Mesenchymal stem cell of Wharton's jelly (primary cell): ENCODE data around the genes RSF1, INTS4 and NARS2.

DNA sequence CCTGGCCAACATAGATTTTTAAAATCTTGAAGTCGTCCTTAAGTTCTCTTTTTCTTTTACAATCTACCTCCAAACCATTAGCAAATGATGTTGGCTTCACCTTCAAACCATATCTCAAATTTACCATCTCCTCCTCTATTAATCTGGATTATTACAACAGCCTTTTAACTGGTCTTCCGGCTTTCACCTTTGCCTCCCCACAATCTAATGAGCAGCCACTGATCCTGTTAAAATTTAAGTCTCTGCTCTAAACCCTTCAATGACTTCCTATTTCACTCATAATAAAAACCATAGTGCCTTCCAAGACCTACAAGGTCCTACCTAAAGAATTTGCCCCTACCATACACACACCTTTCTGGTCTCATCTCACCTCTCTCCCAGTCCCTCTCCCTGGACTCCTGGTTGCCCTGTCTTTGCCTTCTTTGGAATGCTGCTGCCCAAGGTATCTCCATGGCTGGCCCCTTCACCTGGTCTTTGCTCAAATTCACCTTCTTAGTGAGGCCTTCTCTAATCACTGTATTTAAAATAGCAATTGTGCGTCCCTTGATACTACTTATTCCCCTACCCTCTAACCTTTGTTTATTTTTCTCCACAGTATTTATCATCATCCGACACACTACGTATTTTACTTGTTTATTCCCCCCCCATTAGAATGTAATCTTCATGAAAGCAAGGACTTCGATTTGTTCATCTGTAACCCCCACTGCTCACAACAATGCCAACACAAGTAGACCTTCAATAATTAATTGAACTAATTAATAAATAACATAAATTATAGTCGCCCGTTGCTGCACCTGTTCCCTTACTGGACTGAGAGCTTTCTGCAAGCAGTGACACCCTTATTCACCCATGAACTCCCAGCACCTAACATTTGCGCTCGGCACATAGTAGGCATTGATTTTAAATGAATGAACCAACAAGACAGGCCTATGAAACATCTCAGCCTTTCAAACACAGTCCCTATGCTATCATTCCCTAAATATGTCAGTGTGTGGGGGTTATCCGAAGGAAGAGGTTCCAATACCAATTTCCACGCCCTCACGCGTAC, 1.5 kb downstream of the THAP12 start:
- CAGE, long polyA plus RNA = no peak

- CAGE, long polyA plus RNA = no peak
Observed at GRCh38 chr11:76577048-76577817, 93.3 kb downstream of the LRRC32 start.

DNA sequence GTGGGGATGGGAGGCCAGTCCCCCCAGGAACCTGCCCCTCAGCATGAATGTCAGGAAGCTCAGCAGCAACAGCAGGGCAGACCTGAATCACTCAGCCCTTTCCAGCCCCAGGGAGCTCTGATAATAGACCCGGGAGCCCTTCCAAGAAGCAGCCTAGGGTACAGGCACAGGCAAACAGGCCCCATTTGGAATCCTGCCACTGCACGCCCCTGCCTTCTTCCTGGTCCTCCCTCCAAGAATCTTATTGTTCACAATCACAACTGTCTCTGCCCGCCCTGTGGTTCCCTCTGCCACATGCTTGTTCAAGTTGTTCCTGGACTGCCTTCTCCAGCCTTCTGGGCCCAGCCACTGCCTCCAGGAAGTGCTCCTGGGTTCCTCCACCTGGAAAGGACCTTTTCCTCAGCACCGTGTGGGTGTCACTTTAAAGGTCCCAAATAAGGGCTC, 54.6 kb downstream of the LRRC32 start:
- CAGE, long polyA plus RNA = no peak

- CAGE, long polyA plus RNA = no peak
Observed at GRCh38 chr11:76767691-76768479, 15.3 kb upstream of the TSKU start.

GRCh38 chr11:76791479-76792370, 8.6 kb downstream of the TSKU start:
- CAGE, long polyA plus RNA = no peak

GRCh38 chr11:76793399-76794231, 10.5 kb downstream of the TSKU start:
- CAGE, long polyA plus RNA = no peak

DNA sequence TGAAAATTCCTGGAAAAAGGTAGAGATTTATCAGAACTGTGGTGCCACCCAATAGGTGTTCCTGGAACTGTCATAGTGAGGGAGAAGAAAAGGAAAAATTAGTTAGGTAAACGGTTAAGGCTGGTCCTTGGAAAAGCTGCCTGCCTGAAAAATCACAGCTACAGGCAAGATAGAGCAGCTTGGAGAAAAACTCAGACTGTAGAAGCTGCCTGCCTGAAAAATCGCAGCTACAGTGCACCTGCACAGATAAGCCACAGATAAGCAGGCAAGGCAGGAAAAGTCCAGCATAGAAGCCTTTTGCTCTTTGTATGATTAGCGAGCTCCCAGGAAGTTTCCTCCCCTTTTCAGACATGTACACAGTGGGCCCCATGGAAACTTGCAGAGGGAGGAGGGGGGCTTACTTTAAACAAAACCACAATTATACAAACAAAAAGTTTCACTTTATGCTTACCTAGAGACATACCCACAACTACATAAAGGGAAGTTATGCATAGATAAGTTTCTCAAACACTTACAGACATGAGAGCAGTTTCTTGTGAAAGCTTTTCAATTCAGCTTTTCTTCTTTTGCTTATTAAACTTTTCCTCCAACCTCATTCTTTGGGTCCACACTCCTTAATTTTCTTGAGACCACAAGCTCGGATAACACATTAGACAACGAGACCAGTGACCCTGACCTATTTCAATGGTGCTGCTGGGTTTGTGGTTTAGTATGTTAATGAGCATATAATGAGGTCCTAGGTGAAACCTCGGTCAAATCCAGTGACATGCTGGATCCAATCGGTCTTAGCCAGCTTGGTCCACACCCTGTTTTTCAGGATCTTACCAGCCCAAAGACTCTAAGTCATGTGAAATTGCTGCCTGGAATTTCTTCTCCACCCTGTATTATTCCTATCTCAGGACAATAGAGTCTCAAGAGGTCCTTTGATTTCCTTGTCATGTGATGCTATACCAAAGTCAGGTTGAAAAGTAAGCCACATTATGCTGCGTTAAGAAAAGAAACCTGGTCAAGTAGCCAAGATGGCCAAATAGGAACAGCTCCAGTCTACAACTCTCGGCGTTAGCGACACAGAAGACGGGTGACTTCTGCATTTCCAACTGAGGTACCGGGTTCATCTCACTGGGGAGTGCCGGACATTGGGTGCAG, 71.0 kb upstream of the B3GNT6 start:
- CAGE, long polyA plus RNA = no peak

DNA sequence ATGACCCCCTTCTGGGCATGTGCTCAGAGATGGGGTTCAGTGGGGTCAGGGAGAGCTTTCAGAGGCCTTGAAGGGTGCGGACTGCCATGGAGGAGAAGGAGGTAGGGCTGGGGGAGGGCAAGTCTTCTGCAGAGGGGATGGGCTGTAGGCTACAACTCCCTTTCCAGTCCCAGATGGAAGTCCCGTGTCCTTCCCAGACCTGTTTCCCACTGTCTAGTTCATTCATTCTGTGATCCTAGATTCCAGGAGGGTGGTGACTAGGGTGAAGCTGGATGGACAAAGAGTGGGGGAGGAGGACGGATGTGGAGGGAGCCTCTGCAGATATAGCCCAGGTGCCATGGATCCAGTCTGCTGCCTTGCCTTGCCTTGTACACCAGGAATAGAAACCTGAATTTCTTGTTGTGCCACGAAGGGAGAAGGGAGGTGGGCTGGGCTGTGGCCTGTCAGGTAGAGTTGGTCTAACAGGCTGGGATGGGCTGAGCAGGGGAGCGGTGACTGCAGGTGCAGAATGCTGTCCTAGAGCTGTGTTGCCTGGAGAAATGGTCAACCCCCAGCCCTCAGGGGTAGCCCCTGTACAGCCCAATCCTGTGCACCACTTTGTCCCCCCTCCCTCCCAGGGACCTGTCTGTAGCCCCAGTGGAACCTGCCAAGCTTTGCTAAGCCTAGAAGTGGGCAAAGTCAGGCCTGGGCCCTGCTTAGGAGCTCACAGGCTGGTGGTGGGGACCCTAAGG, 14.1 kb upstream of the OMP start:
- CAGE, long polyA plus RNA = no peak

- CAGE, long polyA plus RNA = no peak
Observed at GRCh38 chr11:77171800-77172269, 43.8 kb downstream of the MYO7A start.

- CAGE, long polyA plus RNA = no peak
Observed at GRCh38 chr11:77473085-77473884, 609 bp downstream of the PAK1 start.

DNA sequence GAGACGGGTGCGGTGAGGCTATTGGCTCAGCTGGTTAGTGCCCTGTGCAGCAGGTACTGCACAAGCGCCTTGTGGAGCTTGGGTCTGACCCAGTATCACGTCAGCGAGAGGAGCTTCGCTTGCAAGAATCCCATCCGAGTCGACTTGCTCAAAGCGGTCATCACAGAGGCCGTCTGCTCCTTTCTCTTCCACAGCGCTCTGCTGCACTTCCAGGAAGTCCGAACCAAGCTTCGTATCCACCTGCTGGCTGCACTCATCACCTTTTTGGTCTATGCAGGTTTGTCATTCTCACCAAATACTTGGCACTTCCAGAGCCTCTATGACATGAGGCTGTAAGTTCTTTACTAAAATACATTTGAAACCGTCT, 565 bp downstream of the AQP11 start:
- CAGE, long polyA plus RNA = no peak

GRCh38 chr11:77820457-77821069, at the start of gene RSF1:
RSF1 (minus strand) TSS chr11:77820722.
- CAGE, long polyA plus RNA = no peak

DNA sequence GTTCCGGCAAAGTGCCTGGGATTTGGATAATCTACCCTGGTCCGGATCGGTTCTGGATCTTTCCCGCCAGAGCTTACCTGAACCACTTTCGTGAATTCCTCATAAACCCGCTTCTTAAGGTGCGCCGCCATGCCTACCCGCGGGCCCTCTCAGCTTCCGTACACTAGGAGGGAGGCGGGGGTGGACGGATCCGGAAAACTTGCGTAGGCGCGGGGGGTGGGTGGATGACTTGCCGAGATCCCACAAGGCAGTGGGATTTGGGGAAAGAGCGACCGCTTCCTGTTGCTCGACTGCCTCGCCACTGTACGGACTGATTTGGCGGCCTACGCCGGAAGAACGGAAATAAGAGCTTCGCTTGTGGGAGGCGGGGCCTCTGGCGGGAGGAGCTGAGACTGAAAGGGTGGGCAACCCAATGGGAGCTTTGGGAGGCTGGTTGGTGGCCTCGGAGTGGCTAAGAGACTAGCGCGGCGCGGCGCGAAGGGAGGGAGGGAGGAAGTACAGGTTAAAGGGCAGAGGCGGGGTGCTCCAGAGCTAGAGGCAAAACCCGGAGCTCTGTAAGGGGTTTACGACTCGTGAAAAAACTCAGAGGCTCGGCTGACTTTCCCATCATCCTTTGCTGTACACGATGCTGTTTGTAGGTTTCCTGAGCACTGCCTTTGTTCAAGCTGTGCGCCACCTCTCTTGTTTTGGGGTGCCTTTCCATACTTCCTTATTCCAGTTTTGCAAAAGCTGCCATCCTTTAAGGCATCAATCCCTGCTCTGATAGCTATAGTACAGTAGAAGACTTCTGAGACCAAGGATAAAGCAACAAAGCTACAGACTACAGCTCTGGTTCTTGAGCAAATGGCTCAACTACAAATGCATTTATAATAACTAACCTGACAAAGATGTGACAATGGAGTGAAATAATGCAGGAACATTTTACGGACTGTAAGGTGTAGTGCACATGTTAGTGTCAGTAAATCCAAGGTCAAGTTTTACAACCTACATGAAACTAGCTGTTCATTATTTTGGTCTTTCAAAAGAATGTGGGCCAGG, at the start of gene INTS4:
TSS of gene INTS4 (minus strand) at position 156 of the 1,038 bp plus-strand sequence.
- CAGE, long polyA plus RNA = start-site peak on the minus strand centred at position 148 of the sequence, 29 bp wide, 1,003 and 567 reads in 2 replicates

GRCh38 chr11:78014785-78015391, 8.2 kb downstream of the KCTD14 start:
- CAGE, long polyA plus RNA = no peak

- CAGE, long polyA plus RNA = no peak
Observed at GRCh38 chr11:78224753-78225489, 36.2 kb downstream of the USP35 start.

DNA sequence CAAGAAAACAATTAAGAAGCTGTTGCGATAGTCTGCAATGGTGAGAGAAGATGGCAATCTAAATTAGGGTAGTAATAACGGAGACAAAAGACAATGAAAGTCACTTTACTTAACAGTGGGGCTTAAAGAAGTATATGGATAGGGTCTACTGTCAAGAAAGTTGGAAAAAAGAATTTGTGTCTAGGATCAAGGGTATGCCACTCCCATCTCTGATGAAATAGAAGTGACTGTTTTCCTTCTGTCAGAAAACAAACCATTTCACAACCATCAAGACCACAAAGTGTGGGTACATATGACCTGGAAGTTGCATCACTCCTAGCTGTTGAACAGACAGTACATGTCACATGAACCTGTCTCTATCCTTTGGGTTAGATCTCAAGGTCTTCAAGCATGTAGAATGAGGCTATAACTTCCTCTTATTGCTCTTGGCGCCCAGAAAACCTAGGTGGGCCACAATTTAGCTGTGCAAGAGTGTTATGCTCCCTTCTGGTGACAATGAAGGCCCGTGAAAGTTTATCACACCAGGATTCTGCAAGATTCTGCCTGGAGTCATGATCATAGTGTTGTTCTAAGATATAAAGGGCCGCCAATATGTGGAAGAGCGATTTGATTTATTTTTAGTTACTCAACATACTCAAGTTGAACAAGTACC, 101.5 kb downstream of the USP35 start:
- CAGE, long polyA plus RNA = no peak

DNA sequence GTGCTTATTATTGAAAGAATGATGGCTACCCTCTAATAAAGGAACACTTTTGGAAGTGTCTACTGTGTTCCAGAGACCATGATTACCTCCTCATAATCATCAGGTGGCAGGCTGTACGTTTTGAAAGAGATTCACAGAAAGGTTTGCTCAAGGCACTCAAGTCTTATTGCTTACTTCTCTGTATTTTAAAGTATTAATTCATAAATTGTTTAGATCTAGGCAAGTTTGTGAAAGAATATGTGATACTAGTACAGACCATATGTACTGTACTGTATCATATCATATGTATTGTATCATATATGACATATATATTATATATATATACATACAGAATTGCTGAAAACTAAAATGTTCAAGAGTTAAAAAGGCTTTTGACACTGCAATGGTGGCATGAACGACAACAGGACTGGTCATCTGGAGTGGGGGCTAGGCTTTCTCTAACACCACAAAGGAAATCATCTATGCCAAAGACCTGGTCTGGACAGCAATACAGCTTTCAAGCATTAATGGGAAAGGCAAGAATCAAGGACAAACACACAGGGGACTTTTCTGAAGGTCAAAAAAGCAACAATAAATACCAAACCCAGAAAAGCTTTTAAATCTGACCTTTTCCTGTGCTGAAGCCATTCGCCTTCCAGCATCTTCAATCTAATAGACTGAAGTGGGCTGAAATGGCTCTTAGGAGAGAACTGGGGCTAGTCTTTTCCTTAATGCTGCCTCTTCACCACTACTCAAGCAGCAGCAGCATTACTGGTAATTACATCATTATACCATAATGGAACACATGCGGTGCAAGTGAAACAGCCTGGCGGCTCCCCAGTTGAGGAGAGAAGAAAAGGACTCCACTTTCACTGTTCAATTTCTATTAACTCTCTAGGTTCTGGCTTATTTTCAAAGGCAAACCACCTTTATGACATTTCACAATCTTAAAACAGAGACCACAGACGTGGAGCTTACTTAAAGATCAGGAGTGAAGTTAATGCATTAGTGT, 63.2 kb downstream of the GAB2 start:
- CAGE, long polyA plus RNA = no peak

DNA sequence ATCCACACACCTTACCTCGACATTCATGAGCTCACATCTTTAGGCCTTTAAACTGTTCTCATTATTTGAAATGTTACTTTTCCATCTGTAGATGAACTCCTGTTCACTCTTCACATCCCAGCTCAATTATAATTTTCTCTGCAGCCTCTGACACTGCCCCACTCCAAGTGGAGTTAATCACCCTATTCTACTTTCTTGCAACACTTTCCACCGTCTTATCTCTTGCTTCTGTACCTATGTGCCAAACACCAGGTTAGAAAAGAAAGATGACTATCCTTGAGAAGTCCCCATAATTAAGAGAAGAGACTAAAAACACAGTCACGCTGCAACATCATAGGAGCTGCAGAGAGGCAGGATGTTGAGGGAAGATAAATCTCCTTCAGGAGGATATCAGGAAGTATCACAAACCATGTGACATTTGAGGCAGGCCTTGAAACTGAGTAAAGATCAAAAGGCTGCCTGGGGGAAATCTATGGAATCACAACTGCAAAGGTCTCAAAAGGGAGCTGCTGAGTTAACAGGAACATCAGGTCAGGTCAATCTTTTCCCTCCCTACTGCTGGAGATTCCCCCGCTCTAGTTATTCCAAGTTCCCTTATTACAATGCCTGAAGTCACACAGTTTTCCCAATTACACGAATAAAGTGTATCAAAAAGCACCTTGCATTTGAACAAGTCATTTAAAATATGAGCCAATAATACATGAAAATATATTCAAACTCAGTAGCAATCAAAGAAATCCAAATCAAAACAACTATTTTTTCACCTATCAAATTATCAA, 24.7 kb downstream of the GAB2 start:
- CAGE, long polyA plus RNA = no peak

DNA sequence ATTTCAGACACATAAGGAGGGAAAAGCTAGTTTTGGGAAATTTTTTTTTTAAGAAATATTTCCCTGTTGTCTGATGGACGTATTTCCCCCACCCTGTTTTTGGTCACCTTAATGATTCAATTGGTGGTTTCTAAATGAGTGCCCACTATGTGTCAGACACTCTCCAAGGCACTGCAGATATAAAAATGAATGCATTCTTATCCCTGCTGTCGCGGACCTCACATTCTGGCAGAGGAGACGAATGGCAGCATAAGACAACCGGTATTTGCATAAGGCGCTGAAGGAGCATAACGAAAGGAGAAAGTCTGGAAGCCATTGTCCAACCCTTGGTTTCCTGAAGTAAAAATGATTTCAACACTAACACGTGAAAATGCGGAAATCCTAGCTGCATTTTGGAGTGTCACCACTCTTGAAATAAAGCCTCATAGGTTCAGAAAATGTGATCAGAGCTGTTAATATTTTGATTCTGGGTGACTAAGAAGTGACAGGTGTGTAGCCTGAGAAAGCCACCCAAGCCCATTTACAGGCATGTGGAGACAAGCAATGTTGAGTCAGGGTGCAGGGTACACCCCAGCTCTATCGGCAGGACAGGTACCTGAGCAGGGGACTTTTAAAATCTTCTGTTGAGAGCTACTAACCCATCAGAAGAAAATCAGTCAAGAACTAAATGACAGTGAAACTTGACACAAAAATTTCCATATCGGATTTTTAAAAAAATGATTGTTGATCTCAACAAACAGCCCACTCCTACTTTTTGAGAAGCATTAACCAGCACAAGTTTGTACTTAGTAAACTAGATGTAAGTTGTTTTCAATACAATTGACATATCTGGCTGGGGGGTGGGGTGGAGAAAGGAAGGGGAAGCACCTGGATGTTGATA, 10.2 kb upstream of the GAB2 start:
- CAGE, long polyA plus RNA = no peak

GRCh38 chr11:78574208-78575046, at the start of gene NARS2:
NARS2 (minus strand) TSS chr11:78574864.
- CAGE, long polyA plus RNA = no peak